Adrenal gland (tissue), 7 donors: ENCODE measurements around the gene CLEC6A.

DNA sequence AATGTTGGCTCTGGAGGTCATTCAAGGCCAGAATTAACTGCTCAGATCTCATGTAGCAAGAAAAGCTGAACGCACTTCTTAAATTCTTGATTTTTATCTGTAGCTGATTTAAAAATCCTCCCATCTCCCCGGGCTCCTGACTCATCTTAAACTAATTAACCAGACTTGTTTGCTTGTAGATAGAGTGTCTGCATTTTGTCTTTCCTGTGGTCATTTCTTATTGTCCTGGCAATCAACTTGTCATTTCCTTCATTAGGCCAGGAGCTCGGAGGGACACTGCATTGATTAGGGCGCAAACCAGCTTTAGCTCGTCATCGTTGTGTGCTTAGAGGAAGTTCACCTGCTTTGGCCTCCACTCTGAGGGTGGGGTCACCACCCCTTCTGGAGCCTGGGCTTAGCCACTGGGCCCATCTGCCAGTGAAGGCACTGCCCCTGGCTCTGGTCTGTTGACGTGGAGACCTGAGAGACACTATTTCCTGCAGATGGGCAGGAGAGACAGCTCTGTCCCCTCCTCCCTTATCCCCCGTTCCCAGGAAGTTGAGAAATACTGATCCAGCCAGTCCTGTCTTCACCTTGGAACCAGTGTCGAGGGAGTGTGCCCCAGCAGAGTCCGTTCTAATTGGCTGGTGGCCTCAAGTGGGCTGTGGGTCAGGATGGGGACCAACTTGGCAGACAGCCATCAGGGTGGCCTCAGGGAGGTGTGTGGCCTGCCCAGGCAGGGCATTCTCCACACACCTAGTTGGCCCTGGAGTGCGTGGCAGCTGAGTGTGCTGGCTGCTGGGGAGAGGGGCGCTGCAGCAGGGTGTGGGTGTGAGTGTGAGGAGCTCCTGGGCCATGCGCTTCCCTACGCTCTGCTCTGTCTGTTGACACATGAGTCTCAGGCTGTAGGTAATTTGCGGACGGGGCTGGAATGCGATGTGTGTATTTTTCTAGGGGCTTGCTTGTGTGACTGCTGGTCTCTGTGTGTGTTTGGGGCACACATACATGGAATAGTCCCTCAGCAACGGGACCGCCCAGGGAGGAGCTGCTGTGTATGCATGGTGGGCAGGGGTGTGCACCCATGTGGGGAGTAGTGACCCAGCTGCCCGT, 25.3 kb downstream of the CLSTN3 start:
- PRO-cap, 3 experiments = no peak in any of the 3 experiments
- RAMPAGE, long total RNA, 4 experiments = start-site peak on the plus strand in 1 of 4 experiments, centred at position 605 of the sequence, 17 reads per replicate
- RRBS = no CpG with 5 or more reads among the region's 20 CpGs

- PRO-cap, 3 experiments = no peak in any of the 3 experiments
- RAMPAGE, long total RNA, 4 experiments = no peak in any of the 4 experiments
- RRBS = no CpG with 5 or more reads among the region's 2 CpGs
Measured at GRCh38 chr12:7197891-7198241, 8.4 kb downstream of the PEX5 start.

DNA sequence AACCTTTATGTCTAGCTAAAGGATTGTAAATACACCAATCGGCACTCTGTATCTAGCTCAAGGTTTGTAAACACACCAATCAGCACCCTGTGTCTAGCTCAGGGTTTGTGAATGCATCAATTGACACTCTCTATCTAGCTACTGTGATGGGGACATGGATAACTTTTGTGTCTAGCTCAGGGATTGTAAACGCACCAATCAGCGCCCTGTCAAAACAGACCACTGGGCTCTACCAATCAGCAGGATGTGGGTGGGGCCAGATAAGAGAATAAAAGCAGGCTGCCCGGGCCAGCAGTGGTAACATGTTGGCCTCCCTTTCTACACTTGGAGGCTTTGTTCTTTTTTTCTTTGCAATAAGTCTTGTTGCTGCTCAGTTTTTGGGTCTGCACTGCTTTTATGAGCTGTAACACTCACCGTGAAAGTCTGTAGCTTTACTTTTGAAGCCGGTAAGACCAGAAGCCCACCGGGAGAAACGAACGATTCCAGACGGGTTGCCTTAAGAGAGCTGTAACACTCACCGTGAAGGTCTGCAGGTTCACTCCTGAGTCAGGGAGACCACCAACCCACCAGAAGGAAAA, 9.1 kb upstream of the SLC2A14 start:
- PRO-cap, 3 experiments = peak in 1 of 3 experiments; most common plus-strand start position 304 of the sequence (in 1)
- RAMPAGE, long total RNA, 4 experiments = no peak in any of the 4 experiments
- RRBS = no CpG with 5 or more reads among the region's 11 CpGs

- PRO-cap, 3 experiments = peak in 2 of 3 experiments; most common plus-strand start chr12:7890723 (in 1); most common minus-strand start chr12:7890694 (in 2)
- RAMPAGE, long total RNA, 4 experiments = start-site peak on the plus strand in 2 of 4 experiments, at chr12:7890683-7890791 at its widest, 6 to 13 reads per replicate
- RRBS = no CpG with 5 or more reads among the region's 8 CpGs
Measured at GRCh38 chr12:7890325-7890857, 17.7 kb upstream of the SLC2A14 start.

DNA sequence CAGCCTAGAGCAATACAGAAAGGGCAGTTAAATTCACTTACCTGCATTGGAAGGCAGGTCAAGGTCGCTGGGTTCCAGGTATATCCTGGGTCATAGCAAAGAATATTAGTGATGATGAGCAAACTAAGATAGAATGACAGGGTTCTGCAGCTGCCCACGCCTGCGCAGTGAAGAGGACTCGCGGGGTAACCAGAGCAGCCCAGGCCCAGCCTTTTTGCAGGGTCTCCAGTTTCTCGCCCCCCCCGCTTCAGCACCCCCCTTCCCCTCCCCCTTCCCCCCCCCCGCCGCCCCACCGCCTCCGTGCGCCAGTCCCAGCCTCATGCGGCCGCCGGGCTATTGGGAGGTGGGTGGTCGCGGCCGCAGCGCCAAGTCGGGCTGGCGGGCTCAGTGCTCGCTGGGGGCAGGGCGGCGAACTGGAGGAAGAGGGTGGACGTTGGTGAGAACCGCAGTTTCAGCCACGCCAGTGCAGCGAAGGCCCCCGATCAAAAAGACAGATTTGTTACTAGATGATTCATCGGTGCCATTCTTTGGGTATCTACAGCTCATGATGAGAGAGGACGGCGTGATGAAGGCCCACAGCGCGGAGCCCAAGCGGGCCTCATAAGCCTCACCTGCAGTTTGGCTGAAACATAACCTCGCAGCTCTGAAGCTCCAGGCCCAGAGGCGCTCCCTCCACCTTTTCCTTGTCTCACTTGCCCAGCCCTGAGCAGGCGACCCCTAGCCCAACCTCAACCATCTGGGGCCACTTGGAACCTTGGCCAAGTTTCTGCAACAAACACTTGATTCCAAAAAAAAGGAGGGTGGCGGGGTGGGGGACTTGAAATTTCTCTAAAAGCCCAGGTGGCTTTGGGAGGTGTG, 20.1 kb downstream of the SLC2A3 start:
- PRO-cap, 3 experiments = peak in 1 of 3 experiments; most common minus-strand start position 682 of the sequence (in 1)
- RAMPAGE, long total RNA, 4 experiments = no peak in any of the 4 experiments
- RRBS = no CpG with 5 or more reads among the region's 39 CpGs

DNA sequence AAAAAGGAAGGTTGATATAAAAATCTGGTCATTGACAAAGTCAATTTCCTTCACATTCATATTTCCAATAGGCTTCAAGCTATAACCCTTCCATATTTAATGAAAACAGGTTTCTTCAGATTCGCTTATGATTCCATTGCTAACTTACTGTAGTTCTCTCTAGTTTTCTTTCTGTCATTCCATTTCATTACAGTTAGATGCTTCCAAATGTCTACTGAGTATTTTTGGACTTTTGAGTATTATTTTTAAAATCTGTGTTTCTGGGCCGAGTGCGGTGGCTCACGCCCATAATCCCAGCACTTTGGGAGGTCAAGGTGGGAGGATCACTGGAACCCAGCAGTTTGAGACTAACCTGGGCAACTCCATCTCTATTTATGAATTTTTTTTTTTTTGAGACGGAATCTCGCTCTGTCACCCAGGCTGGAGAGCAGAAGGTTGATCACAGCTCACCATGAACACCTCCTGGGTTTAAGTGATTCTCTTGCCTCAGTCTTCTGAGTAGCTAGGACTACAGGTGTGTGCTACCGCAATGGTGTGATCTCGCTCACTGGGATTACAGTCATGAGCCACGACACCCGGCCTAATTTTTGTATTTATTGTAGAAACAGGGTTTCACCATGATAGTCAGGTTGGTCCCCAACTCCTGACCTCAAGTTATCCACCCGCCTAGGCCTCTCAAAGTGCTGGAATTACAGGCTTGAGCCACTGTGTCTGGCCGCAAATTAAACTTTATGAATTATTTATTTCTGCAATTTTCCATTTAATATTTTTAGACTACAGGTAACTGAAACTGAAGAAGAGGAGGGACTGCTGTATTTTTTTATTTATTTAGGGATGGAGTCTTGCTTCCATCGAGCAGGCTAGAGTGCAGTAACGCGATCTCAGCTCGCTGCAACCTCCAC, 14.1 kb downstream of the SLC2A3 start:
- PRO-cap, 3 experiments = peak in 1 of 3 experiments; most common minus-strand start position 346 of the sequence (in 1)
- RAMPAGE, long total RNA, 4 experiments = no peak in any of the 4 experiments
- RRBS = no CpG with 5 or more reads among the region's 16 CpGs

- PRO-cap, 3 experiments = peak in 1 of 3 experiments; most common minus-strand start chr12:7925789 (in 1)
- RAMPAGE, long total RNA, 4 experiments = no peak in any of the 4 experiments
- RRBS = no CpG with 5 or more reads among the region's 8 CpGs
Measured at GRCh38 chr12:7925595-7926360, 10.2 kb downstream of the SLC2A3 start.

DNA sequence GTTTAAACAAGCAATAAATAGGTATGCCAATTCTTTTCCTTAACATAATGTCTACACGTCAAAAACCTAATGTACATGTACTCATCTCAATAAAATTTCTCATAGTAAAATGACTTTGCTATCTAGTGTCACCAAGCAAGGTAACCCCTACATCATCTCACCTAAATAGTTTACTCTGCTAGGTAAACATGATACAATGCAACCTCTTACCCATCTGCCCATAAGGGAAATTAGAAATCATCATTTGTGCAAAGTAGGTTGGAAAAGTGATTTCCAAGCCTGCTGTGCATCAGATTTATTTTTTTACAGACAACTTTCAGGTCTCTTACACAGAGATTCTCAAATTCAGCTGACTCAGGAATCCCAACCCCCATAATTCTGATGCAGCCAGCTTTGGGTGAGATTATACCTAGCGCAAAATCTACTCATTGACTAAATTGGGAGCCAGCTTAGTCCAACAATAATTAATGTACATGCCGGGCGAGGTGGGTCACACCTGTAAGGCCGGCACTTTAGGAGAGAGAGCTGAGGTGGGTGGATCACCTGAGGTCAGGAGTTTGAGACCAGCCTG, 8.6 kb downstream of the SLC2A3 start:
- PRO-cap, 3 experiments = peak in 1 of 3 experiments; most common minus-strand start position 377 of the sequence (in 1)
- RAMPAGE, long total RNA, 4 experiments = no peak in any of the 4 experiments
- RRBS = no CpG with 5 or more reads among the region's 5 CpGs

GRCh38 chr12:7934416-7934754, 1.6 kb downstream of the SLC2A3 start:
- PRO-cap, 3 experiments = peak in 2 of 3 experiments; most common minus-strand start chr12:7934601 (in 1)
- RAMPAGE, long total RNA, 4 experiments = no peak in any of the 4 experiments
- RRBS = no CpG with 5 or more reads among the region's 9 CpGs

DNA sequence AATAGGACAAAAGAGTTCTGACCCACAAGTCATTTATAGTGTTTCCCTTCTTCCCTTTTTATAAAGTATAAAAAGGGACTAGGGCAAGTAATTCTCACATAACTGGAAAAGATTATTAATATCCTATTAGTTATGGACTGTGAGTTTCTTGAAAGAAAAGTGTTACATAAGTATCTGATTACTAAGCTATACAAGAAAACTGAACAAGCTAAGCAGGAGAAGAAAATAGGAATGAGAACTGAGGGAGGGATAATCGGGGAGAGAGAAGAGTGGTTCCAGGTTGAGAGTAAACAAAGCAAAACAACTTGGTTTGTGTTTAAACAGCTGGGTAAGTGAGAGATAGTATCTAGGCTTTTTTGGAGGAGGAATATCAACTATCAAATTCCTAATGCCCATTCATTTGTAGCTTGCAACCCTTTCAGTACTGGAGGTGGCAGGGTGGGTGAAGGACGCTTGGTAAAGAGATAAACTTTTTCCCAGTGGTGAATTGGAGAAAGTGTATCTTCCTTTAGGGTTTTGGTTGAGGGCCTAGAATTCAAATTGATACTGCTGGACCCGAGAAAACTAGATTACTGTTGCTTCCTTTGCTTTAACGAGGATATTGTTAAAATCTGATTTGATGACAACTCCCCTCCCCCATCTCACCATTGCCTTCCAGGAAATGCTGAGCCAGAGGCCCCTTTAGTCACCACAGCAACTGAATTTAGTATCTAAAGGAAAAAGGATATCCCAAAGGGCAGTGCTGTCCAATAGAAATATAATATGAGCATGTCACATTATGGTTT, 1.9 kb upstream of the SLC2A3 start:
- PRO-cap, 3 experiments = no peak in any of the 3 experiments
- RAMPAGE, long total RNA, 4 experiments = no peak in any of the 4 experiments
- RRBS = no CpG with 5 or more reads among the region's 4 CpGs

DNA sequence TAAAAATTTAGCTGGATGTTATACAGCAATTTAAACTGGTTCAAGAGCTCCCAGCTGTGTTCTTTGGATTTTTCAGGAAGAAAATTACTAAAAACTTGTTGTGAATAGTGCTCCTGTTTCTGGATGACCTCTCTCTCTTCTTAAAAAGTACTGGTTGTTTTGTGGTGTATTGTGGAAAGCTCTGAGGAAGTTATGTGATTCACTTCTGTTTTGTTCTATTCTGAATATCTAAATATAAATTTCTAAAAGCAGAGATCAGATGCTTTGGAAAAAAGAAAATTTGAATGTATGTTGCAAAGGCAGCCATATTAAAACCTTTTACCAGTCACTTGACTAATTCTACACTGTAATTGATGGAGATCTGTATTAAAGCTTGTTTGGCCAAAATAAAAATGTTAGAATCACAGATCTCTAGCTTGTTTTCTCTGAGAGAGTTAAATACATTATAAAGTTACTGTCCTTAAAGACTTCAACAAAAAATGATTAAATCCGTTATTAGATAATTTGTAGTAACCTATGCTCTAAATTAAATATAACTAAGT, 3.5 kb upstream of the C3AR1 start:
- PRO-cap, 3 experiments = peak in 1 of 3 experiments; most common minus-strand start position 183 of the sequence (in 1)
- RAMPAGE, long total RNA, 4 experiments = no peak in any of the 4 experiments
- RRBS = no CpG with 5 or more reads among the region's 1 CpG

DNA sequence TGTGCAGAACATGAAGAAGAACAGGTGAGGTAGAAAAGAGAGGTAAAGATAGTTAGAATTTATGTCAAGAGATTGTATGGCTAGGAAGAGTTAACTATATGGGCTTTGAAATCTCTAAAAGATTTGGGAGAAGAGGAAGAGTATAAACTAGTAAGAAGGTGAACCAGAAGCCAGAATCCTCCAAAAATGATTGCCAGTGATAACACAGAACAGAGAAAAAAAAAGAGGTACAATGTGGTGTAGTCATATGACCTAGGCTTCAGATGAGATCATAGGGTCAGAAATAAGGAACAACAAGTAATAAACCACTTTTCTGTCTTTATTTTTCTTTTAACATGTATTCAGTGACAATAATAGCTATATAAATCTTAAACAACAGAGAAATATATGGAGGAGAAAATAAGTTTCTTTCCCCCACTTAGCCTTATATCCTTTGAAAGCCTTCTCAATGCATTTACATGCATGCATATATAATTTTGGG, 2.0 kb upstream of the NECAP1 start:
- PRO-cap, 3 experiments = peak in 1 of 3 experiments; most common plus-strand start position 266 of the sequence (in 1); most common minus-strand start position 195 of the sequence (in 1)
- RAMPAGE, long total RNA, 4 experiments = no peak in any of the 4 experiments

DNA sequence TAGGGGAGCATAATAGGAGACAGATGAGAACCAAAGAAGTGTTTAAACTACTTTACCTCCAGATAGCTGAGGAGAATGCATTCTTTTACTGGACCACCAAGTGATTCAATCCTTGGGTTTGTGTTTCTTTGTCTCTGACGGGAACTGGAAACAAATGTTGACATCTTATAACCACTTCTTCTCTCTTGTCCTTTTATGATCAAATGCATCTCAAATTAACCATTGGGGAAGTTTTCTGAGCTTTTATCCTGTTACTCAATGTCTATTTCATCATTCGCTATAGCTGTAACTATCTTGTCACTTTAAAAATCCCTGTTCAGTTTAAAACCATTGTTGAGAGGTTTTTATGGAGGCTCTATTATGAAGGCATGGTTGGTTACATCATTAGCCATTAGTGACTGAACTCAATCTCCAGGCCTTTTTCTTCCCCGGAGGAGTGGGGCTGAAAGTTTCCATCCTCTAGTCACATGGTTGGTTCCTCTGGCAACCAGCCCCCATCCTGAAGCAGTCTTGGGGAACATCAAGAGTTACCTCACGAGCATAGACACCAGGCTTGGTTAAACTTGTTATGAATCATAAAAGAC, 2.7 kb upstream of the CLEC6A start:
- PRO-cap, 3 experiments = no peak in any of the 3 experiments
- RAMPAGE, long total RNA, 4 experiments = no peak in any of the 4 experiments
- RRBS = no CpG with 5 or more reads among the region's 4 CpGs

- PRO-cap, 3 experiments = no peak in any of the 3 experiments
- RAMPAGE, long total RNA, 4 experiments = no peak in any of the 4 experiments
- RRBS = no CpG with 5 or more reads among the region's 2 CpGs
Measured at GRCh38 chr12:8455689-8456199, at the start of gene CLEC6A. Gene CLEC6A (plus strand): TSS chr12:8455962.

DNA sequence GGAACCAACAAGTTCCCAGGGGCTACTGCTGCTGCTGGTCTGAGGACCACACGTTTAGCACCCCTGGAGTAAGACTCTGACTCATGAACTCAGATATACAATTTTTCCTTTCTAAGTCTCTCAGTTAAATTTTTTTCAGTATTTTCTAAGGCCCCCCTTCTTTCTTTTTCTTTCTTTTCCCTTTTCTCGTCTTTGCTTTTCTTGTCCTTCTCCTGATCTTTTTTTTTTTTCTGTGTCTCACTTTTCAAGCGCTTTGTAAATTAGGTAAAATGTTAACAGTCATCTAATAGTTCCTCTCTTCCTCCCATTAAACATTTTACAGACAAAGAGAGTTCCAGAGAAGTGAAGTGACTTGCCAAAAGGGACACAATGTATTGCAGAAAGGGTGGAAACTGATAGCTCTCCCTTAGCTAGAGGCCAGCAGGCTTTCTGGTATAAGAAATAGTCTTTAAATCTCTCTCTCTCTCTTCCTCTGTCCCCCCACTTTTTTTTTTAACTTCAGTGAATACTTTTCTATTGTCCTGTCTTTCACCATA, 470 bp downstream of the CLEC4E start:
- PRO-cap, 3 experiments = no peak in any of the 3 experiments
- RAMPAGE, long total RNA, 4 experiments = no peak in any of the 4 experiments
- RRBS = no CpG with 5 or more reads among the region's 3 CpGs

GRCh38 chr12:8709297-8710024, 11.7 kb downstream of the RIMKLB start:
- PRO-cap, 3 experiments = peak in 2 of 3 experiments; most common plus-strand start chr12:8709438 (in 1); most common minus-strand start chr12:8709663 (in 1)
- RAMPAGE, long total RNA, 4 experiments = no peak in any of the 4 experiments
- RRBS = no CpG with 5 or more reads among the region's 6 CpGs

DNA sequence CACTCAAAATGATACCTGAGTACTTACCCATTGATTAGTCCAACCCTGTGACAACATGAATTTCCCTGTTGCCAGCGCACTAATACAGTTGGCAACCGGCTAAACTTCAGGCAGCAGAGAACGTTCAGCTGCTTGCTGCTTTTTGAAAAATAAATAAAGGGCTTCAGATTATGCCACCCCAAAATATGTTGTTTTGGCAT, 9.9 kb upstream of the PHC1 start:
- PRO-cap, 3 experiments = no peak in any of the 3 experiments
- RAMPAGE, long total RNA, 4 experiments = no peak in any of the 4 experiments
- RRBS = no CpG with 5 or more reads among the region's 3 CpGs

DNA sequence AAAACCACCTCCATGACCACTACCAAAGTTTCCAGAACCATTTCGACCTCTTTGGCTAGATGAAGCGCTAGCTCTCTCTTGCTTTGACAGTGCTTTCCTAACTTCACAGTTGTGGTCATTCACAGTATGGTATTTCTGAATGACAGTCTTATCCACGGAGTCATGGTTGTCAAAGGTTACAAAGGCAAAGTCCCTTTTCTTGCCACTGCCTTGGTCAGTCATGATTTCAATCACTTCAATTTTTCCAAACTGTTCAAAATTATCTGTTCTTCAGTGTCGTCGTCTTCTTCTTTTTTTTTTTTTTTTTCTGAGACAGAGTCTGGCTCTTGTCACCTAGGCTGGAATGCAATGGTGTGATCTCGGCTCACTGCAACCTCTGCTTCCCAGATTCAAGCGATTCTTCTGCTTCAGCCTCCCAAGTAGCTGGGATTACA, 38.5 kb downstream of the KLRG1 start:
- PRO-cap, 3 experiments = no peak in any of the 3 experiments
- RAMPAGE, long total RNA, 4 experiments = no peak in any of the 4 experiments
- RRBS = no CpG with 5 or more reads among the region's 7 CpGs

DNA sequence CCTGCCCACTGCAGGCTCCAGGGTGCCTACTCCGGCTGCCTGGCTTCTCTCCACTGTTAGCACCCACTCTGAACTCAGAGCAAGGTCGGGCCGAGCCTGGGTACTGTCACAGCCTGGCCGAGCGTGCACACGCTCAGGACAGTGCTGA, 50.5 kb downstream of the A2M start:
- PRO-cap, 3 experiments = peak in 2 of 3 experiments; most common plus-strand start position 77 of the sequence (in 1); most common minus-strand start position 70 of the sequence (in 2)
- RAMPAGE, long total RNA, 4 experiments = no peak in any of the 4 experiments
- RRBS = no CpG with 5 or more reads among the region's 6 CpGs

GRCh38 chr12:9076607-9077337, 38.9 kb downstream of the A2M start:
- PRO-cap, 3 experiments = no peak in any of the 3 experiments
- RAMPAGE, long total RNA, 4 experiments = start-site peak on the minus strand in 1 of 4 experiments, at chr12:9076774-9076870 at its widest, 304 reads per replicate
- RRBS = no CpG with 5 or more reads among the region's 4 CpGs